ENCODE measurements around the genes PPP6C and RABEPK.

DNA sequence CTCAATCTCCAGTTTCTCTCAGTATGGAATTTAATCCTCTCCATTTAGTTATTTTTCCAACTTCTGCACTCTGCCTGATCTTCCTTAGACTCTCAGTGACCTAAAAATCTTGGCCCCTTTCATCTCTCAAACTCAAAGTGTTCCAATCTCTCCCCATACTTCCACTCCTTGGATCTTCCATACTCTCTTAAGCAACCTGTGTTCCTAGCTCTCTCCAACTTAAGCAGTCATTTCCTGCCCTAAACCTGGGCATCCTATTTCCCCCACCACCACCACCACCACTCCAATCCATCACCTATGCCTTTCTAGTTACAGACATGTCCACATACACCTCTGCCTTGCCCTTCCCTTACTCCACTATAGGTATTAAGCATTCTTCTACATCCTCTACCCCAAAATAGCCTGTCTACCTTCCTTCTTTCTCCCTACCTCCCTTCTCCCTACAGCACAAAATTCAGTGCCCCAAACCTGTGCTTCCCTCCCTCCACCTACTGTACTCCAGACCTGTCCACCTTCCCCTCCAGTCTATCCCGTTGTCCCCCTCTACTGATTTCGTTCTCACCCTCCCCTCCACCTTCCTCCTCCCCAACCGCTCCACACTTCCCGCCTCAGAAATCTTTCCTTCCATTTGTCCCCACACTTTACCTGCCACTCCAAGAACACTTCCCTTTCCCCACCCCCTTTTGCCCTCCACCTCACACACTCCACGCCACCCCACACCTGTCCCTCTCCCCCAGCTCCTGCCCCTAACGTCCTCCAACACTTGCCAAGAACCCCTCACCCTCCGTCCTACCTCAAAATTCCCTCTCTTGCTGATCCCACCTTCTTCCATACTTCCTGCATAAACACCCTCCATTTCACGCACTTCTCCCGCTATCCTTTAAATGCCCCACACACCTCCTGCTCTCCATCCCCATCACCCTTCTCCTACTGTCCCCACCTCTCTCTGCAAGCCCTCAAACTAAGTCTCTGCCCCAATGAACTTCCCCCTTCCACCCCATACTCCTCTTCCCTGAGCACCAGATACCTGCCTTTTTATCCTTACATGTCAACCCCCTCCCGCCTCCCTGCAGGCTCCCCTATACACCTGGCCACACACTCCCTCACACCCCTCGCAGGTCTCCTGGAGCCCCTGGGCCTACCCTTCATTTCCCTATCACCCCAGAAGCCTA, 1.6 kb downstream of the STRBP start:
- PRO-cap = no peak

DNA sequence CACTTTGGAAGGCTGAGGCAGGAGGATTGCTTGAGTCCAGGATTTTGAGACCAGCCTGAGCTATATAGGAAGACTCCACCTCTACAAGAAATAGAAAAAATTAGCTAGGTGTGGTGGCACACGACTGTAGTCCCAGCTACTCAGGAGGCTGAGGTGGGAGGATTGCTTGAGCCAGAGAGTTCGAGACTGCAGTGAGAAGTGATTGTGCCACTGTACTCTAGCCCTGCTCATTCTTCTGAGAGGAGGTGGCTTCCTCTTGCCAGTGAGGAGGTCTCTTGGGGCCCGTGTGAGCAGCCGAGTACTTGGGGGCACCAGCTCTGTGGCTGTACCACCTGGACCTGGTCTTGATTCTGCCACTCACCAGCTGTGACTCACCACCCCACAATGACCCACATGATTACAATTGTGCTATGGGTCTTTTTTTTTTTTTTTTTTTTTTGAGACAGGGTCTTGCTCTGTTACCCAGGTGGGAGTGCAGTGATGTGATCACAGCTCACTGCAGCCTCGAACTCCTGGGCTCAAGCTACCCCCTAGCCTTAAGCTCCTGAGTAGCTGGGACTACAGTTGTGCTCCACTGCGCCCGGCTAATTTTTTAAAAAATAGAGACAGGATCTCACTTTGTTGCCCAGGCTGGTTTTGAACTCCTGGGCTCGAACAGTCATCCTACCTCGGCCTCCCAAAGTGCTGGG, 18.0 kb upstream of the CRB2 start:
- PRO-cap = no peak

GRCh38 chr9:123528720-123529234, 172.8 kb downstream of the CRB2 start:
- PRO-cap = no peak

- PRO-cap = no peak
Observed at GRCh38 chr9:123658828-123659495, 271.0 kb downstream of the DENND1A start.

DNA sequence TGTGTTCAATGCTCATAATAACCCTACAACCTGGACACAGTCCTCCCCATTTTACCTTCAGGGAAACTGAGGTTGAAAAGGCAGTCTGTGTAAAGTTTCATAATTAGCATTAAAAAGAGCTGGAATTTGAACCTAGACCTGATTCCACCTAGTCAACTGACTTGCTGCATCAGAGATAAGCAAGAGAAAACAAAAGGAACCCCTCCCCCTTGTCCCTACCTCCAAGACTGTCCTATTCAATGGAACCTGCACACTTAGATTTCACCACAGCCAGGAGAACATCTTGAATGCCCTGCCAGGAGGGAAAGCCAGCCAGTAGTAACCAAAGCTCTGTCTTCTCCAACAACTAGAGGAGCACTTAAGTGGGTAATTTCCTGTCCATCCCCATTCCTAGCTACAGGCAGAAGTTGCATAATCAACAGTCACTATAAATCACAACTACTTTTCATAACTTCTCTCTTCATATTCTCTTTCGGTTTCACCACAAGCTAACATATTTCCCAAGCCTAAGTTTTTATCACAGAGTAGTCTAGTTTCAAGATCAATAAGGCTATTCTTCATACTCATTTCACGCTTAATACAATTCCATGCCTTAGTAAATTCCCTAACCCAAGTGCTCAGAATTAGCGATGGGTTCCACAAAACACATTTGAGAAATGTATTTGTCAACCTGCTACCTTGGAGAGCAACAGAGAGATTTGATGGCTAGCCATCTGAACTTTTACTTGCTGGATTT, 2.2 kb downstream of the DENND1A start:
- PRO-cap = unidirectional peak, minus-strand start at position 320 of the sequence

DNA sequence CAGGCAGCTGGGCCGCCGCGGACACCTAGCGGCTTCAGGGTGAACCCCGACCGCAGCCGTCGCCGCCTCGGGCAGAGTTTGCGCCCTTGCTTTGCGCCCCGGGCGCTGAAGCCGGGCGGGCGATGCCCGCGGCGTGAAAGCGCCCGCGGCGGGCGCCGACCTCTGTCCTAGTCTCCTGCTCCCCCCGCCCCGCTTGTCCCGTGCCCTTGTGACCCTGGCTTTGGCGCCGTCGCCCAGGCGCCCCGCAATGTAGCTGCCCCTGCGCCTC, 254 bp downstream of the LHX2 start:
- PRO-cap = no peak

- PRO-cap = no peak
Observed at GRCh38 chr9:124125647-124126144, 114.1 kb downstream of the LHX2 start.

- PRO-cap = no peak
Observed at GRCh38 chr9:124214036-124214366, 43.7 kb upstream of the NEK6 start.

DNA sequence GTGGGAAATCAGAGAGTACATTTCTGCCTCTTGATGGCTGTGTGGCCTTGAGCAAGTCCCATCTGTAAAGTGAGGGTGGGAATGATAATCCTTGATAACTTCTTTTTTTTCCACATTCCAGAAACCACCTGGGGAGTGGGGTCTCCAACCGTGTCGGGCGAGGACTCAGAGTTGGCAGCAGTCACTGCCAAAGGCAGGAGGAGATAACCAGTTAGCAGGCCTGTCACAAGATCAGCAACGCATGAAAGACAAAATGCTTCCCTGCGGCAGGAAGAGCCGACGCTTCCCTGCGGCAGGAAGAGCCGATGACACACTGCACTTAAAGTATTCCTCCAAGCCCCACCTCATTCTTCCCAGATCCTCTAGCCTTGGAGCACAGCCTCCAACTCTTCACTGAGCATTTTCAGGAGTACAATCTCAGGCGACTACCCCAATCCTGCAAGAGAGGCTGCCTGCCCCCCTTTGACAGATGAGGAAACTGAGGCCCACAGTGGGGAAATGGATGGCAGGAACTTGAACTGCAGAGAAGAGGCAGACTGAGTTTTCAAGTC, 5.8 kb upstream of the NEK6 start:
- PRO-cap = no peak

- PRO-cap = no peak
Observed at GRCh38 chr9:124511380-124511990, 4.3 kb upstream of the NR5A1 start.

DNA sequence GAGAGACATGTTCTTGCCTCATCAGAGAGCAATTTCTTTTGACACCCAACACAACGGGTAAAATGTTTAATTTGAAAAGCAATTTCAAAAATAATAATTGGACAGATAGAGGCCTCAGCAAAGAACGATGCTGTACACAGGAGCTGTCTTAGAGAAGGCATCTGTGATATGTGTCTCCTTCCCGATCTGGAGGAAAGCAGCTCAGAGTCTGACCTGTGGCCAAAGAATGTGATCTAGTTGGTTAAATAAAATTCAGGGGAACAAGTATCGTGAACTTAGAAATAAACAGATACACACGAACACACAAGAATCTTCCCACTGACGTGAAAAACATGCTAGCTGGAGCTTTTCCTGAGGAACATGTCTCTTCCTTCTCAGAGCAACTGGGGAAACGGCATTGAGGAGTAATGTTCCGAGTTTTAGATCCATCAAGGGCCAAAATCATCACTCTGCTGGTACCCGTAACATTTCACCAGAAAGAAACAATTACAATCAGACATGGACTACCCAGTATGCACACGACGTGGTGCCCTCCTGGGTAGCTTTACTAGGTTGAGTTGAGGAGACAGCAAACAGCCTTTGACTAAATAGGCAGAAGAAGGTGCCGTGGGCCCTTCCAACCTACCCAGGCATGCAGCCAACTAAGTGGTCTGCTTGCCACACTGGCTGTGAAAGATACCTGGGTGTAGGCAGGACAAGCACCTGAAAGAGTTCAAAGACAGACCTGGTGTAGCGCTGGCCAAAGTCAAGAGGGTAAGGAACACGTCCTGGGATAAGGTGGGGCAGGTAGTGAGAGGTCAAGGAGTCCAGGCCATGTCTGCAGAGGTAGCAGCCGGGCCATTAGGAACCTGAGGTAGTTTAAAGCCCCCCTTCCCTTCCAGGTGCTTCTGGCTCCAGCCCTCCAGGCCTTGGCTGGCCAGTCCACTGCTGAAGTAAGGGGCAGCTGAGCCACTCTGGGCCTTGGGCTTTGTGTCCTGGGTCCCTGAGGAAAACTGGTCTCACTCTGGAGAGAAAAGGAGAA, 13.6 kb upstream of the NR5A1 start:
- PRO-cap = no peak

GRCh38 chr9:124624594-124625017, 117.4 kb upstream of the NR5A1 start:
- PRO-cap = no peak

DNA sequence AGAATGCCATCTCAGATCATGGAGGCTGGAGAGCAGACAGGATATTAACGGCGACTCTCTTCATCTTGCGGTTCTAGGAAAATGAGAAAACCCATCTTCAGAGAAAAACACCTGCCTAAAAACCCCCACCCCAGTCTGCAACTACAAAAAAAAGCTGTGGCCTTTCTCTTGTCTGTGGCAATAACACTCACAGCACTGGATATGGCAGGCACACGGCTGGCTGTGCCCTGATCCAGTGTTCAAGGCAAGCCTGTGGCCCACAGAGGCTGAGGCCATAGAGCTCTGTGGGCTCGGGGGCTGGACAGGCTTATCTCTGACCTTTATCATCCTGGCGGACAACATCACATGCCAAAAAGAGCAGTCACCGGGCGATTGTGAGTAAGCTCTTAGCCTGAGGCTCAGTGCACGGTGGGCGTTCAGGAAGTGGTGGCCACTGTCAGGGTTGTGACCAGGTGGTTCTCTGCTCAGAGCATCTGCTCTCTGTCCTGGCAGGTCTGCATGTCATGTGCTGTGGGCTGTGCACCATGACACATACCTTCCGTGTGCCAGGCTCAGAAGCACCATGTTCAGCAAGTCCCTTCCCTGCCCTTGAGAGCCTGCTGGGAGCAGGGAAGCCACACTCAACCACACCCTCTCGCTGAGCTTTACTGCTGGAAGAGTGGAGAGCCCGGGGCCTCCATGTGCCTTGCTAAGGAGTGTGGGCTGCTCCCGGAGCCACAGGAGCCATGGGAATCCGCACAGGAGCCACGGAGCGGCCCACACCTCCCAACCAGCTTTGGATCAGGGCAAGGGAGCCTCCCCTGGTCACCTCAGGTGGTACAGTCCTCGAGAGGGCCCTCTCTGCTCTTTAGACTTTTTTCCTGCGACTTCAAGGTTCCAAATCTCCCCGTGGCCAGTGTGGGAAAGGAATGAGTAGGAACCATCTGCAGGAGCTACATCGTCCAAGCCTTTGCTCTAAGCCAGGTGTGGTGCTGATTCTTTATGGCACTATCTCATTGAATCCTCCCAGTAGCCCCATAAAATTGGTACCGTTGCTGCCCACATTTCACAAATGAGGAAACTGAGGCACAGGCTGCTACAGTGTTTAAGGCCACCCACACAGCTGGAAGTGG, 34.5 kb upstream of the WDR38 start:
- PRO-cap = no peak

DNA sequence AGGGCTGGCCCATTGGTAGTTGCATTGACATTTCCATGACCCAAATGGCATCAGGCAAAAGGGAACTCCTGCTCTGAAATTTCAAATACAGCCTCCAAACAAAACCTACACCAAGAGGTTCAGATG, 3.6 kb downstream of the WDR38 start:
- PRO-cap = no peak

DNA sequence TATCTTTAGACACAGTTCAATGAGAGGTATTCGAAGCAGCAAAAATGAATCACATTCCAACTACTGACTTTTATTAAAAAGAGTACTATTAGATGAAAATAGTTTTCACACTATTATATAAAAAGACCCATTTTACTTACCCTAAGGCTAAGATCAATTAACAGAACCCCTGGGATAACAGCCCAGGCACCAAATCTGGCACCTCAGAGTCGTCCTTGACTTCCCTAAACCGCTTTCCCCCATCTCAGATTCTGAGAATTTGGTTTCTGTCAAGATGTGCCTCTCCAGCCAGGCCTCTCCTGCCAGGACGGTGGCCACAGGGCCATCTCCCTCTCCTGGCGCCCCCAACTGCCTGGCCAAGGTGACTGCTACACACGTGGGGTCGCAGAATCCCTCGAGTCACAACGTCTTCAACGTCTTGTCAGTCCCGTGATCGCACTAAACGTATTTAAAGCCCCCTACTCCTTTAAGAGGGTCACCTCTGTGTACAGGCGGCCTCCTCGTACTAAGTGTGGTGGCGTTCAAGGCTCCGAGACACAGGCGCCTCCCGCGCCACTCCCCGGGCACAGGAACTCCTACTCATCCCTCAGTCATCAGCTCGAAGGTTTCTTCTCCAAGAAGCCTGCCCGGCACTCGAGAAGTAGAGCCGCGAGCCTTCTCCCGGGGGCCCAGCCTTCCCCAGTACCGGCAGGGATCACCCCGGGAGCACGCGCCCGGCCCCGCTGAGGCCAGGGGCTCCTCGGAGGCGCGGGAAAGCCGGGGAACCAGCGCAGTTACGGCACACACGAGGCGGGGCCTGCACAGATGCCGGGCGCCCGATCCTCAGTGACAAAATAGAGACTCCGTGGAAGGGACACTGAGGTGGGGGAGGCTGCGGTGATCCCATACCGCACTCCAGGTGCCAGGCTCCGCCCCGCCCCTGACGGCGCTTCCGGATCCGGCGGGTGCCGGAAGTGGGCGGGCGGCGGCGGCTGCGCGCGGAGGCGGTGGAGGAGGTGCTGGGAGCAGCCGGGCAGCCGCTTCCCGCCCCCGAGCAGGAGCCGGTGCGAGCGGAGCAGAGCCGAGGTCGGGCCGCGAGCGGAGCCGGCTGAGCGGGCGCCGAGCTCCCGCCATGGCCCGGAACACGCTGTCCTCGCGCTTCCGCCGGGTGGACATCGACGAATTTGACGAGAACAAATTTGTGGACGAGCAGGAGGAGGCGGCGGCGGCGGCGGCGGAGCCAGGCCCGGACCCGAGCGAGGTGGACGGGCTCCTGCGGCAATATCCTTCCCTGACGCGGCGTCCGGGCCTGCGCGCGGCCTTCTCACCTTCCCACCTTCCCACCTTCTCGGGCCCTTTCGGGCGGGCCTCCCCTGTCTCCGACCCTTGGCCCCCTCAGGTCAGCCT, 6.7 kb downstream of the ARPC5L start:
- PRO-cap = bidirectional peak, plus-strand start at position 1,036 of the sequence, minus-strand start at position 921 of the sequence

GRCh38 chr9:124870093-124871156, 8.5 kb downstream of the ARPC5L start:
- PRO-cap = bidirectional peak, plus-strand start at chr9:124870479, minus-strand start at chr9:124870272

GRCh38 chr9:124874768-124875446, 13.0 kb downstream of the ARPC5L start:
- PRO-cap = no peak

DNA sequence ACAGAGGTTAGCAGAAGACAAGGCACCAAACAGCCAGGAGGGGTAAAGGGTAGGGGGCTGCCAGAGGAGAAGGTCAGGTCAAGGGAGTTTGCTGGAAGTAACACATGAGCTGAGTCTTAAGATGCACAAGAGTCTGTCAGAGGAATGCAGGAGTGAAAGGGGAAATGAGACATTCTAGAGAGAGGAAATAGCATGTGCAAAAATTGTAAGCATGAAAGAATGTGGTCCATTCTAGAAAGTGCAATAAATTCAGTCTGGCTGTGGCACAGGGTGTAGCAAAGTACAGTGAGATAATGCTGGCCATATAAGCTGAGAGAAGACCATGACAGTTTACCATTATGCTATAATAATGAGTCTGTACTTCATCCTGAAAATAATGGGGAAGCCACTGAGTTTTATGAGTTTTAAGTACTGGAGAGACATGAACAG, 6.6 kb downstream of the GOLGA1 start:
- PRO-cap = no peak

DNA sequence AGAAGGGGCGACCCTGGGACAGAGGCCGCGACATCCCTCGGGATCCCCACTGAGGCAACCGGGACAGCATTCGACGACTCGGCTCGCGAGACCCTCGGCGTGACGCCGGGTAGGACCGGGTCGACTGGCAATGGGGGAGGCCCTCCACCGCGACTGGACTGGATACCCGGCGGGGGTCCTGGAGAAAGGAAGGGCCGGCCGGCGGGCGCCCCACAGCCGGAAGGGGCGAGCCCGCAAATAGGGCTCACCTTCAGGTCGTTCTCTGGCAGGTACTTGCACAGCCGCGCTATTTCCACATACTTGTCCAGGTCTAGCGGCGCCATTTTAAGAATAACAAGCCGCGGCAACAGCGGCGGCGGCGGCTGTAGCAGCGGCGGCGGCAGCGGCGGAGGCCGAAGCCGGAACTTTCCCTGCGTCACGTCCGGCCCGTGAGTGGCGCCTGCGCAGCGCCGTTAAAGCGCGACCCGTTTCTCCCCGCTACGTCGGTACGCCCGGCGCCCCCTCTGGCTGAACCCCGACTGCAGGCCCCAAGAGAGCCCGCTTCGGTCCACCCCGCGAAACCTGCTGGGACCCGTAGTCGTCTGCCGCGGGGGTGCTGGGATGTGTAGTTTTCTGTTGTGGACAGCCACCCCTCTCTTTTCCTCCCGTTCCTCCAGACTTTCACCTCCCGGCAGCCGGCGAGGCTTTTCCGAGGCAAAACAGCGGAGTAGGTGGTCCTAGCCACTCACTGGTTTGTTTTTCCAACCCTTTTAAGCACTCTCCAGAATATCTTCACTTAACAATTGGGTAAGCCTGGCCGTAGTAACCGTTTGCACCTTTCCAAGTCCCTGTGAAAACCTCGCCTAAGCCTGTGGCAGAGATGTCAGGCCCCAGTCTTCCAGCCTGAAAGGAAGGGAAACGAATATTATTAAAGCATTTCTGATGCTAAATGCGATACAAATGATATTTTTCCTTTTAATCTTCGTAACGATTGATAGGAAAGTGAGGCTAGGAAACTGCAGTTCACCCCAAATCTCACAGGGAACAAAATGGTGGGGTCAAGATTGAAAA, at the start of gene PPP6C:
Gene PPP6C (minus strand): TSS at position 408 of the 1,050 bp plus-strand sequence.
- PRO-cap = bidirectional peak, plus-strand start at position 510 of the sequence, minus-strand start at position 397 of the sequence

DNA sequence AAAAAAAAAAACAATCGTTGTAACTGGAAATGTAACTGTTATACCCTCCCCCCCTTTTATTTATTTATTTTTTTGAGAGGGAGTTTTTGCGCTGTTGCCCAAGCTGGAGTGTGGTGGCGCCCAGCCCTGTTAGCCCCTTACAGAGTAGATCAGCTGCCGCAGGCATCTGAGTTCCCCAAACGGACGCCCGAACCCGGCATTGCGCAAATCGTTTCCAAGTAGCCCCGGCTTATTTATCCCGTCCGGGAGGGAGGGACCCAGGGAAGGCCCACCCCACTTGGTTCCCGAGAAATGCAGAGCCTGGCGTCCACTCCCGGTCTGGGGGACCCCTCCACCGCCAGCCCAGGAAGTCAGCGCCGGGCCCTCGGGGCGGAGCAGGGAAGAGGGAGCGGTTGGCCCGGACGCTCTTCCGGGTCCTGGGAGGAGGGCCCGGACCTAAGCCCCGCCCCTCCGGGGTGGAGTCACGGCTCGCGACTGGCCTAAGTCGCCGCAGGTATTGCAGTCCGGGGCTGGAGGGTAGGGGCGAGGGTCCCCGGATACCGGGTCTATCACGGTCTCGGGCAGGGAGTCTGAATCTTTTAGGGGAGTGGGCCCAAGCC, at the start of gene RABEPK:
Gene RABEPK (plus strand): TSS at position 458 of the 599 bp plus-strand sequence.
- PRO-cap = bidirectional peak, plus-strand start at position 501 of the sequence, minus-strand start at position 352 of the sequence

Measured in left lung (tissue), 1 donor.